Gastroesophageal sphincter (tissue), 4 donors: ENCODE measurements around a stretch of chr17.

DNA sequence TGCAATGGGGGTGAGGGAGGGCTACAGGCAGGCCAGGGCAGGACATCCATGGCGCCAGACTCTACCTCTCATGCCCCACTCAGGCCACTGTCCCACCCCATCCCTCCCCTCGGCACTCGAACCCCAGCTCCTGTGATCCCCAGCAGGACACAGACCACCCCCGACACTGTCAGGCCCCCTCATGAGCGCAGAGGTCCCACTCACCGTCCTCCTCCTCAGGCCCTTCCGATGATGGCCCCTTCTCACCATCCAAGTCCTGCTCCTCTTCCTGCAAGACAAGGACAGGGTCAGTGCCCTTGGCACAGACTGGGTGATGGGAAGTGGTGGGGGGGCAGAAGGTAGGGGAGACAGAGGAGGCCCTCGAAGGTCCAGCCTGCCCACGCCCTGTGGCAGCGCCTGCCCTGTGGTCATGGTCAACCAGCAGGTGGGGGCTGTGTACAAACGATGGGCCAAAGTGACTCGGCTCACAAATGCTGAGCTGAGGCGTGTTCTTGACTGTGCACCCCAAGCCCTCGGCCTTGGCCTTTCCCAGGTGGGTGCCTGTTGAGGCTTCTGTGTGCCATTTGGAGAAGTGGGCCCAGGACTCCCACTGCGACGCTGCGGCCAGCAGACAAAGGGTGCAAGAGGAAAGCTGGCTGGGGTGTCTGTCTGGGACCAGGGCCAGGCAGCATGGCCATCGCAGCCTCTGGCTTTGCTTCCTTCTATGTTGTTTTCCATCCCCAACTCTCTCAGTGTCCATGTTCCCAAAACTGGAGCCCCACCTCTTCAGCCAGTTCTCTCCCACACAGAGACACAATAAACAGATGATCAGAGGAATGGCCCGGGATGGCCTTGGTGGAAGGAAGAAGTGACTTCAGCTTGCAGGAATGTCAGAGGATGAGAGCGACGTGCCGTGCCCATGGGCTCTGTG, 22.6 kb downstream of the MXRA7 start:
- PRO-cap = bidirectional peak, plus-strand start at position 872 of the sequence, minus-strand start at position 767 of the sequence
- RAMPAGE, long total RNA, 4 experiments = start-site peak on the minus strand in 1 of 4 experiments, centred at positions 227 to 798 of the sequence, 6 to 53 reads per replicate

GRCh38 chr17:76695231-76695951, 15.4 kb downstream of the MXRA7 start:
- PRO-cap = no peak
- RAMPAGE, long total RNA, 4 experiments = no peak in any of the 4 experiments

DNA sequence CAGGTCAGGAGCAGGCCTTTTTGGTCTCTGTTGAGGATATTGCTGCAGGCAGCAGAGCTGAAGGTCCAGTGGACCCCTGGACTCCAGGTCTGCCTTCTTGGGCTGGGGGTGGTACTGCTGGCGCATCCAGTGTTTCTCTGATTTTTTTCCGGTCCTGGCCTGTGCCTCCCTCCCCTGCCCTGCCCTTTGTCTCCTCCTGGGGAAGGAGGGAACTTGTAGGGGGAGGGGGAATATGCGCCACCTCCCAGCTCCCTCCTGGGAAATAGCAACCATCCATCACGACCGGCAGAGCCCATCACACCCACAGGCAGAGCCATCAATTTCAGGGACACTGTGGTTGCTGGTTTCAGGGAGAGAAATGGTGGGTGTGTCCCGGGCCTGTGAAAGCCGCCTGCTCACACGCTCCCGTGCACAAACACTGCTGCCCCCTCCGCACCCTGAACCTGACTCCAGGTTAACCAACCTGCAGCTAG, 17.2 kb downstream of the MGAT5B start:
- PRO-cap = no peak
- RAMPAGE, long total RNA, 4 experiments = no peak in any of the 4 experiments

DNA sequence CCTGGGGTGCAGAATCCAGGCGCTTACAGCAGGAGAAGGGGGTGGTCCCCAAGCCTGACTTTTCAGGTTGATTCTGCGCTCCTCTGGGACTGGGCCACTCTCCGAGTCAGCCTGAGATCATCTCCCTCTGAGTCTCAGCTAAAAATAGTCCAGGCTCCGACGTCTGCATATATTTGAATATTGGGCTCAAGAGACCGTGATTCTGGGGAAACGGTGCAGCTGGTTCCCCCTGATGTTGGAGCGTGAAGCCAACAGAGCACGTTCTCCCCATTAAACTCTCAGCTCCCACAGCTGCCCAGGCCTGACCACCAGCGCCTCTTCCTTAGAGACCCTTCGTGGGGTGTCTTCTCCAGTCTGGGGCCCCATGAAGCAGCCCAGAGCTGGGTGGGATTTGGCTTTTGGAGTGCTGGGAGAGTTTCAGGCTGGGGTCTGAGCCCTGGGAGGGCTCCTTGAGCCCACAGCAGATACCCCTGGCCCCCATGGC, 90.0 kb downstream of the MGAT5B start:
- PRO-cap = no peak
- RAMPAGE, long total RNA, 4 experiments = no peak in any of the 4 experiments

- PRO-cap = bidirectional peak, plus-strand start at chr17:77088745, minus-strand start at chr17:77088599
- RAMPAGE, long total RNA, 4 experiments = start-site peak on the plus strand in 2 of 4 experiments, at chr17:77088641-77088787 at its widest, 33 to 45 reads per replicate
These were observed 52.0 kb upstream of the SEC14L1 start for GRCh38 chr17:77088342-77089696.

GRCh38 chr17:77099849-77100425, 40.8 kb upstream of the SEC14L1 start:
- PRO-cap = unidirectional peak, minus-strand start at chr17:77100249
- RAMPAGE, long total RNA, 4 experiments = no peak in any of the 4 experiments

- PRO-cap = no peak
- RAMPAGE, long total RNA, 4 experiments = no peak in any of the 4 experiments
These were observed 3.4 kb downstream of the SEC14L1 start for GRCh38 chr17:77144176-77144482.

- PRO-cap = bidirectional peak, plus-strand start at chr17:77147080, minus-strand start at chr17:77147048
- RAMPAGE, long total RNA, 4 experiments = no peak in any of the 4 experiments
These were observed 6.1 kb downstream of the SEC14L1 start for GRCh38 chr17:77146803-77147369.

- PRO-cap = no peak
- RAMPAGE, long total RNA, 4 experiments = no peak in any of the 4 experiments
These were observed 65.9 kb upstream of the SEPTIN9 start for GRCh38 chr17:77215139-77216062.

DNA sequence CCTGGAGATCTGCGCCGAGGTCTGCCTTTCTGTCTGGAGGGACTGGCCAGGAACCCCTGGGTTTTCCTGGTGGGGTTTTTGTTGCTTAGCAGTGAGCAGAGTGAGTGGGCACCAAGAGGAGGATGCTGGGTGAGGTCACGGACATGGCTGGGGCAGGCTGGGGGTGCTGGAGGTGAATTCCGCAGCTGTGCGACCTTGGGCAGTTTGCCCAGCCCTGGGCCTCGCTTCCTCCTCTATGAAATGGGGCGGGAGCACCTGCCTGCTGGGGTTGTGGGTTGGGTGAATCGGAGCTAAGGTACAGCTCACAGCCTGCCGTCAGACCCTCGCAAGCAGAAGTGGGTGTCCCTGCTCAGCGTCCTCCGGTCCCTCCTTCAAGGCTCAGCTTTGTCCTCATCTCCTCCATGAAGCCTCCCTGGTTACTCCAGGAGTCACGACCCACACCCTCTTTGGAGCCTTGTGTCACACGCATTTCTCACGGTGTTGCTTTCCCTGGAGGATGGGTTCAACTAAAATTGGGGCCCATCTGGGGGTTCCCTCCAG, 23.9 kb downstream of the SEPTIN9 start:
- PRO-cap = no peak
- RAMPAGE, long total RNA, 4 experiments = no peak in any of the 4 experiments

DNA sequence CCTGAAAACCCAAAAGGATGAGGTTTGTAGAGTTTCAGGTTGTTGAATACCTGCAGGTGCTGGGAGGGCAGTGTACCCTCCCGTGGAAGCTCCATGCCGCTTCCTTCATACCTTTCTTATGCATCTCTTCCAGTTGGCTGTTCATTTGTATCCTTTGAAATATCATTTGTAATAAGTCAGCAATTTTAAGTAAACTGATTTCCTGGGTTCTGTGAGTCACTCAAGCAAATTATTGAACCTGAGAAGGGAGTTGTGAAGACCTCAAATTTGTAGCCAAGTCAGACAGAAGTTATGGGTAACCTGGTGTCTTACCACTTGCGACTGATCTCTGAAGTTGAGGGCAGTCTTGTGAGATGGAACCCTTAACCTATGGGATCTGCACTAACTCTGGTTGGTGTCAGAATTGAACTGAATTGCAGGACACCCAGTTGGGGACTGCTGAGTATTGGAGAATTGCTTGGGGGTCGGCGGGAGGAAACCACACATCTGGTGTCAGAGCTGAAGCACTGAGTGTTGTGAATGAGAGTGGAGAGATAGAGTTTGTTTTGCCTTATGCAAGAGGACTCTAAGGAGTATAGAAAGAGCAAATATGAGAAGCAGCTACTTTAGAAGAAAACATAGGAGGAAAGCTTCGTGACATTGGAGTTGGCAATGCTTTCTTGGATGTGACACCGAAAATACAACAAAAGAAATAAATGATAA, 62.2 kb downstream of the SEPTIN9 start:
- PRO-cap = no peak
- RAMPAGE, long total RNA, 4 experiments = no peak in any of the 4 experiments

GRCh38 chr17:77370786-77371226, 89.5 kb downstream of the SEPTIN9 start:
- PRO-cap = no peak
- RAMPAGE, long total RNA, 4 experiments = no peak in any of the 4 experiments

DNA sequence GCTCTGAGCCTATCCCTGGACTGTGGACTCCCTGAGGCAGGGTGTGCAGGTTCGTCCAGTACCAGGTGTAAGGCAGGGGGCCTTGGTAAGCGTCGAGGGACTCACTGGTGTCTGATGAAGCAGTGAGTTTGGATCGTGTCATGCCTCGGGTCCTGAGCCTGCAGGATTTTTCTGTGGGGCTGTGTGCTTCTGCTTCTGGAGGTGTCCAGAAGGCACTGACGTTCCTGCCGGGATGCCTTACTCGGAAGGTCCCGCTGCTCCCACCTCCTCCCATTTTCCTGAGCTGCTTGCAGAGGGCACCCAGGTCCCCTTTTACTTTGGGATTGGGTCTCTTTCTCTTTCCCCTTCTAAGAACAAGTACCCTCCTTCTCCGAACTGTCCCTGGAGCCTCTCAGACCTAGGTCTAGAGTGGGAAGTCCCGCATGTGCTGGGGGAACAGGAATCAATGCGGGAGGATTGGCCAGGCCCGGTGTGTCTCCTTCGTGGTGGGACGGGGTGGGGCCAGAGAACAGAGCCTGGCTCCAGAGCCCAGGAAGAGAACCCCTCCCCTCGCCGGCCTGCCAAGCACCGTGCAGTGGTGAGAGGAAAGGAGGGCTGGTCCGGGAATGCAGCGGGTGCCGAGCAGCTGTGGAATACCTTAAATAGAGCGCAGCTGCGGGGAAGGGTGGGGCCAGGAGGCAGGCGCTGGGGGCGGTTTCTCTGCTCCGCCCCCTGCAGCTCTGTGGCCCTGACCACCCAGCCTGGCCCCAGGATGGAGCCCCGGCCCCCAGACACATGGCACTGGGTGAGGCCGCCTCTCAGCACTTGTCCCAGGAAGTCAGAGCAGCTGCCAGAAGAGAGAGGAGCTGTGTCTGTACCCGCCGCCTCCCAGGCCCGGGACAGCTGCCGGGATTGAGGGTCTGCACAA, 127.8 kb downstream of the SEPTIN9 start:
- PRO-cap = bidirectional peak, plus-strand start at position 803 of the sequence, minus-strand start at position 447 of the sequence
- RAMPAGE, long total RNA, 4 experiments = no peak in any of the 4 experiments

GRCh38 chr17:77420230-77420914, 139.1 kb downstream of the SEPTIN9 start:
- PRO-cap = bidirectional peak, plus-strand start at chr17:77420608, minus-strand start at chr17:77420237
- RAMPAGE, long total RNA, 4 experiments = no peak in any of the 4 experiments

DNA sequence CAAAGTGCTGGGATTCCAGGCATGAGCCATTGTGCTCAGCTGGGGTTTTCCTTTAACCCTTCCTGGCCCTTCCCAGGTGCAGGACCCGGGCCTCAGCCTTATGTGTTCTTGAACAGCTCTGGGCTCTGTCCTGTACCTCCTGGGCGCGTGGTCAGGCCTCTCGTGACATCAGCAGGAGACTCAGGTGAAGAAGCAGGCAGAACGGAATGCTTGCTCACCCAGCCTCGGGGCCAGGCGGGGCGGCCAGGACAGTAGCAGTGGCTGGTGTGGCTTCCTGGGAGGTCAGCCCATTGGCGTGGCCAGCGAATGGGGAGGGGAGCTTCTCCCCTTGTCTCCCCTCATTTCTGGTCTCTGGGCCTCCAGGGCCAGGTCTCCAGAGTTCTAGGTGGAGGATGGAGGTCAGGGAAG, 140.8 kb downstream of the SEPTIN9 start:
- PRO-cap = no peak
- RAMPAGE, long total RNA, 4 experiments = no peak in any of the 4 experiments

- PRO-cap = no peak
- RAMPAGE, long total RNA, 4 experiments = no peak in any of the 4 experiments
These were observed 154.9 kb downstream of the SEPTIN9 start for GRCh38 chr17:77435944-77436779.

- PRO-cap = no peak
- RAMPAGE, long total RNA, 4 experiments = no peak in any of the 4 experiments
These were observed 157.3 kb downstream of the SEPTIN9 start for GRCh38 chr17:77438410-77439274.

- PRO-cap = no peak
- RAMPAGE, long total RNA, 4 experiments = no peak in any of the 4 experiments
These were observed 203.7 kb downstream of the SEPTIN9 start for GRCh38 chr17:77485058-77485318.

DNA sequence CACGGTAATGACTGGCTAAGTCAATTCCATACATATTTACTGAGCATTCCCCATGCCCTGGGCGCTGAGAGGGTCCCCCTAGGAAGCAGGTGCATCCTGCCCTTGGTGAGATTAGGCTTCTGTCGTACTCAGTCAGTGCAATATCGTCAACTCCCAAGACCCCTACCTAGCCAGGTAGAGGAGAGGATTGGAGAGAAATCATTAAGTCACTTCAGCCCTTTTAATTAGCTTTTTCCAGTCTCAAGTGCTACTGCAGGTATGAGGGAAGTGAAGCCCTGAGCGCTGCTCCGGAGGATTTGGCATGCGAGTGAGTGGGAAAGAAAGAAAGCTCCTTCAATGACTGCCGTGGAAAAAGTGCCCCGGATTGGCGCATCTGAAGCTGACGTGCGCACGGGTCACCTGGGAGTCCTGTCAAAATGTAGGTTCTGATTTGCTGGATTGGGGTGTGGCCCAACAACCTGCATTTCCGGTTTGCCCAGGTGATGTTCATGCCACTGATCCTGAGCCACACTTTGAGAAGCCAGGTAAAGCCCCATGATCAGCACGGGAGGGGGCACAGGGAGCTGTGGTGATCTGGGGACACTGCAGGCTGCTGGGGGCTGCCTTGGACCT, 309.9 kb downstream of the SEPTIN9 start:
- PRO-cap = no peak
- RAMPAGE, long total RNA, 4 experiments = no peak in any of the 4 experiments

DNA sequence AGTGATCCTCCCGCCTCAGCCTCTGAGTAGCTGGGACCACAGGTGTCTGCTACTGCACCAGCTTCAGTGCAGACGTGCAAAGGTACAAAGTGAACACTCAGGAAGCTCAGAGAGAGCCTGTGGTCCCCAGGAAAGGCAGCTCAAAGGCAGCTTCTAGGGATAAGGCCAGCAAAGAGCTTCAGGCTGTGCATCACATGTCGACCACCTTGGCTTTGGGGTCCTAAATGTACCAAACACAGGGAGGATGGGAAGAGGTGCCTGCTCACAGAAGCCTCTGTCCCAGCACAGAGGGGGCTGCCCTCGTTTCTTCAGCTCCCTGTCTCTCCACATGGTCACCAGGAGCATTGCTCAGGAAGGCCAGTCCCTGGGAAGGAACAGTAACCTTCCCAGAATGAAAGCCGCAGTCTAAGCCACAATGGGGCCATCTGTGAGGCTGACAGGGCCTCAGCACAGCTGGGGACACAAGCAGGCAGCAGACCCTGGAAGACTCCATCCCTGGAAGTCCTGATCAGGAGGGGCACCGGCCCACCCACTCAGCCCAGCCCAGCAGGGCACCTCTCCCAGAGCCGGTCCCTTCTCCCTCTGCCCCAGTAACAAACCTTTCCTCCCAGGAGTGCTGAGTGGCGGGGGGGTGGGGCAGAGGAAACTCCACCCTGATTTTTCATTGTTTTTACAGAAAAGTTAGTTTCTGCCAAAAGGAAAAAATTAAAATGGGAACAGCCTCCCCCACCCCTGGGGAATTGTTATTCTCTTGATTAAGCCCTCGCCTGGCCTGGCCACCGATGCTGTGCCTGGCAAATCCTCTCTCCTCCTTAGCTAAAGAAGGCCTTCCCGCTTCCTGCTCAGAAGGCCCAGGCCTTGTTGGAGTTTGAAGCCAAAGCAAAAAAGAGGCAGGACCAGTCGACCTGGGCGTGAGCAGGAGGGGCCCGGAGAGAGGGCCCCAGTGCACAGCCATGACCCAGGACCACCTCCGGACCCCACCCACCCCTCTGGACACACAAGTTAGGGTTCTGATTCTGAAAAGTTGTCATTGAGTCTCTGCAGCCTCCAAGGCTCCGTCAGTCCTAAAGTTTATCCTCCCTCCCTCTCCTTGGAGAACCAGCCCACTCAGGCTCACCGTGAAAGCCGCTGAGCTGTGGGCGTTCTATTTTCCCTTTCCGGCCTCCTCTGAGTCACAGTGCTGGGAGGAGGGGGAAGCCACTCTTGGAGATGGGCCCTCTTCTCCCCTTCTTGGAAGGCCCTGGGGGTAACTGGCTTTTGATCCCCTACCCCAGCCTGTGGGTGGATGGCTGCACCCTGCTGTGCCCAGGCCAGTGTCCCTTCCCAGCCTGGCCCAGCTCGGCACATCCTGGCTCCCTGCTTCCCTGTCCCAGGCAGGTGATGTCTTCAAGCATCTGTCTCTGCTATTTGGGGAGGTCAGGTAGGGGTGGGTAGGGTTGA, 128.5 kb upstream of the TNRC6C start:
- PRO-cap = bidirectional peak, plus-strand start at position 845 of the sequence, minus-strand start at position 584 of the sequence; bidirectional peak, plus-strand start at position 1,172 of the sequence, minus-strand start at position 1,088 of the sequence
- RAMPAGE, long total RNA, 4 experiments = no peak in any of the 4 experiments